Measurements from ENCODE around the genes PPP1R36 and SPTB.

DNA sequence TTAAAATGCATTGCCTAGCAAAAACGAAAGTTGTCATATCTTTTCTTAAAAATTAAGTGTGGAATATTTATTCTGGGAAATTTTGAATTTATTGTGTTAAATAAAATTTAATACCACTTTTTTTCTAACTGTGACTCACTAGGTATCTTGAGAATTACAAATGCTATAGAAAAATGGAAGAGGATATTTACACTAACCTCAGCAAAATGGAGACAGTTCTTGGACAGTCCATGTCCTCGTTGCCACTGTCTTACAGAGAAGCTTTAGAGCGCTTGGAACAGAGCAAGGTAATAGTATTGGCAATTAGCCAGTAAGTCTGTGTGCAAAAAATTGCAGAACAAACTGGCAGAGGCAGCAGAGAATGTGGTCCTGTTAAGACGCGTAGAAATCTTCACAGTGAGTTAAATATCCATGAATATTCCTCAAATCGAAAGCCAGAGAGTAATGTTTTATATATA, 209.8 kb downstream of the SYNE2 start:
- PRO-cap = no peak

DNA sequence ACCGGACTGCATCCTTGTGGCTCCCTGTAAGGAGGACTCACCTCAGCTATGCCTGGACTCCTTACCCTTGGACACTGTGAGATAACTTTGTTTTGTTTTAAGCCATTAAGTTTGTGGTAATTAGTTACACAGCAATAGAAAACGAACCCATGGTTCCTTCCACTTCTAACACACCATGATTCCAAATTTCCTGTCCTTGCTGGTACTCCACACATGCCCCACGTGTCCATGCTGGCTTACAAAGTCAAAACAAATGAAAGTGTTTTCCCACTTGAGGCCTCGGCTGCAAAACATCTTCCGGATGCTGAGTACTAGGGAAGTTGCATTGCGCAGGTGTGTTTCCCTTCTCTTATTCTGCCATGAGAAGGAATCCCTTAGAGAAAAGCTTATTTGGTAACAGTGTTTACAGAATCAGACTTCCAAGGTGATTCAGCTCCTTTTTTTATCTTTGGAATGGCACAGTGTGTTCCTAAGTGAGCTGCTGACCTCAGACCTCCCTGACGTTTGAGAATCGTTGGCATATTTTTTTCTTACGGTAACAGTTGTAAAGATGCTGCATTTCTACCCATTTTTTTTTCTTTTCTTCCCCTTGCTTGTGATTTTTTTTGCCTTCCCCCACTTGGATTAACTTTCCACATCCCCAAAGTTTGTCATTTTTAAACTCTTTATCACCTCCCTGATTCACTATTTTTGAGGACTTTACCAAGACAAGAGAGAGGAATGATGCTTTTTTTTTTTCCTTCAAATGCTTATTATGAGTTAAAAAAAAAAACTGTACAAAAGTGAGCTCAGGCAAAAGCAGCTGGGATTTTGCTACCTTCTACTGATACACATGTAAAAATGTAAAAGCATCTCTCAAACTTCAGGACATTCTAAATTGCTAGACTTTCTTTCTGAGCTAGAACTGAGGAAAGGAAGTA, 211.3 kb downstream of the ESR2 start:
- PRO-cap = no peak

DNA sequence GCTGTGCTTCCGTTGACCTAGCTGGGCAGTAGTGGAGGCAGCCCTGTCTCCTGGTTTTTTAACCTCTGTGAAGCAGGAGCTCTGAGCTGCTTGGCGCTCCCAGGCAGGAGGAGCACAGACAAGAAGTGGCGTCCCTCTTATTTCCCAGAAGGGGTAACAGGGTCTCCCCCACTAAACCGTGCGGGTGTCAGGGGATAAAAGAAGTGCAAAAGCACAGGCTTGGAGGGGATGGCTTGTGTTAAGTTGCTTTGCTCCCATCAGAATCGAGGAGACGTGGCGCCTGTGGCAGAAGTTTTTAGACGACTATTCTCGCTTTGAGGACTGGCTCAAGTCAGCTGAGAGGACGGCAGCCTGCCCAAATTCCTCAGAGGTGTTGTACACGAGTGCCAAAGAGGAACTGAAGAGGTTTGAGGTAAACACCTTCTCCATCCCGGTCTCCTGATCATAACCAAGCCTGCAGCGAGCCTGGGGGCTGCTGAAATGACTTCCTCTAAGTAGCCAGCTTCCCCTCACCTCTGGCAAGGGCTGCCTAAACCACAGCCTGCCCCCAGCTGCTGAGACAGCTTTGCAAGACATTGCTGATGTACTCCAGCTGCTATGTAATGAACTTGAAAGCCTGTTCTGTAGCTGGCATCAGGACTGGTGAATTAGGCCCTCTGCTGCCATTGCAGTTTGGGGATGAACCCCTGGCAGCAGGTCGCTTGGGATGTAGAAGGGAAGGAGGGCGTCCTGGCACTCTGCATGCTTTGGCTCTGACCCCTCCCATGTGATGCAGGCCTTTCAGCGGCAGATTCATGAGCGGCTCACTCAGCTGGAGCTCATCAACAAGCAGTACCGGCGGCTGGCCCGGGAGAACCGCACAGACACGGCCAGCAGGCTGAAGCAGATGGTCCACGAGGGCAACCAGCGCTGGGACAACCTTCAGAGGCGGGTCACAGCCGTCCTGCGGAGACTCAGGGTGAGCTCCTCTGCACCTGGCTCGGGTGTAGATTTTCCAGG, 84.7 kb downstream of the ESR2 start:
- PRO-cap = bidirectional peak, plus-strand start at position 442 of the sequence, minus-strand start at position 265 of the sequence; unidirectional peak, plus-strand start at position 834 of the sequence

DNA sequence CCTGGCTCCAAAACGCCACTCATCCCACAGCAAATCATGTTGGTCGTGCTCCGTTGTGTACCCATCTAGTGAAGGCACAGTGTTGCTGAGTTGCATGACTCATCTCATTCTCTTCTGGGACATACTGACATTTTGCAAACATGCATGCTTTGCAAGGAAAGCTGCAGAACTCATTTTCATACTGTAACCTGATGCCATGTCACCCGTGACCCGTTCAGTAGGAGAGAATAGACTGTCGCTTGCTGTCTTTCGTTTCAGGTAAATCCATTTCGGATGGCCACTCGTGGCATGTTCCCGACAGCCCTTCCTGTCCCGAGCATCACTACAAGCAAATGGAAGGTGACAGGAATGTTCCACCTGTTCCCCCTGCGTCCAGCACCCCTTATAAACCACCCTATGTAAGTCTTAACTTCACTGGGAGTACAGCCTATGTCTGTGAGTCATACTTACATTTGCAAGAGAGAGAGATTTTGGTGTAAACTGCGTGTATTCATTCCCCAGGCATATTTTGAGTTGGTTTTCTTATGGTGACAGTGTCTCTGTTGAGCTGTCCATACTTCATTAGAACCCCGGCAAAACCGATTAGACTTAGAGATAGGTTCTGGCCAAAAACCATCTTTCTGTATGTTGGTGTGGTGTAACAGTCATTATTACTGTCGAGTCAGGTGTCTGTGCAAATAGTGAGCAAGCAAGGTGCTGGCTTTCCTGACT, 78.0 kb downstream of the ESR2 start:
- PRO-cap = no peak

DNA sequence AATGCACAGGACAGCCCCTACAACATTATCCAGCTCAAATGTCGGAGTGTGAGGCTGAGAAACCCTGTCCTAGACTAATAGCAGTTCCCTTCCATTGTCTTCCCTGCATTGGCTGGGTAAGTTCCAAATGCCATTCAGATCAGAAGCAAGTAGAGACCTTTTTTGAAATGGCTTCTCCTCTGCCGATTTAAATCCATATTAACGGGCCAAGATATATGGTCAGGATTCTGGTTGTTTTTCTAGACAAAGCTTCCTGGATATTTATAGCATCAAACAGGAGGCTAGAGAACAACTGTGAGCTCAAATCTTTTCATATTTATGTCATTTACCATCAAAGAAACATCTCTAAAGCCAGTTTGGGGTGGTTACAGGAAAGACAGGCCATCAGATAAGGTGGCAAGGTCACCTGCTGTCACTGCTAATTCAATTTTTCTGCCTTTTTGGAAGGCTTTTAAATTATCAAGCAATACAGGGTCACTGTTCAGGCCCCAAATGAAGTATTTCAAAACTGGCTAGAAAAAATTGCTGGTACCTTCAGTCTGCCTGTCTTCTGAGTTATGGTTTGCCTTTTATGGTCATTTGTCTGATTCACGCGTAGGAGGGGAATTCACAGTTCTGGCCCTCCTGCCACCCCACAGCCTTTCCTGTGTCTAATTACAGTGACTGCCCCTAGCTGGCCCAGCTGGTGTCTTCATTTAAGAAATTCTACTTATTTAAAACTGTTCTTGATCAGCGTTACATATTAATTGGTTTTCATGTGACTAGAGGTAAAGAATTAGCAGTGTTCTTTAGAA, 20.0 kb upstream of the AKAP5 start:
- PRO-cap = no peak

DNA sequence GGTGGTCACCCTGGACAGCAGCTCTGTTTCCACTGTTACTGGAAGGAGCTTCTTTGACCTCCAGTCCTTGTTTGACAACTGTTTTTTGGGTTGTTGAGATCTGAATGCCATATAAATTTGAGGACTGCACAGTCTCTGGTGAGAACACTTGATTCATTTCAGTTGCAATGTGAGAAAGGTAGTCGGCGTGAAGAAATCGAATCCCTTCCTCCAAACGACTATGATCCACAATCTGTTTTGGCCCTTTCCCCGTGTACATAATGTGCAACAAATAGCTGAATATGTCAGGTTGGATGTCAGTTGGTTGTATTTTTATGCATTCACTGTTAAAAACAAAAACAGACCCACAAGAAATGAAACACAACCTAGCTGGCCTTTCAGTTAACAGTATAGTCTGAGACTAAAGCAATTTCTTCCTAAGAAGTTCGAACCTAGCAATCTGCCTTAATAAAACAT, 15.9 kb downstream of the ZBTB25 start:
- PRO-cap = no peak

- PRO-cap = no peak
Measured at GRCh38 chr14:64516370-64516798, 11.8 kb downstream of the ZBTB1 start.

- PRO-cap = no peak
Measured at GRCh38 chr14:64522658-64523181, 17.8 kb upstream of the HSPA2 start.

- PRO-cap = no peak
Measured at GRCh38 chr14:64549595-64550772, at the start of gene PPP1R36. PPP1R36 (plus strand) TSS chr14:64549961.

GRCh38 chr14:64573235-64573540, 23.4 kb downstream of the PPP1R36 start:
- PRO-cap = no peak

DNA sequence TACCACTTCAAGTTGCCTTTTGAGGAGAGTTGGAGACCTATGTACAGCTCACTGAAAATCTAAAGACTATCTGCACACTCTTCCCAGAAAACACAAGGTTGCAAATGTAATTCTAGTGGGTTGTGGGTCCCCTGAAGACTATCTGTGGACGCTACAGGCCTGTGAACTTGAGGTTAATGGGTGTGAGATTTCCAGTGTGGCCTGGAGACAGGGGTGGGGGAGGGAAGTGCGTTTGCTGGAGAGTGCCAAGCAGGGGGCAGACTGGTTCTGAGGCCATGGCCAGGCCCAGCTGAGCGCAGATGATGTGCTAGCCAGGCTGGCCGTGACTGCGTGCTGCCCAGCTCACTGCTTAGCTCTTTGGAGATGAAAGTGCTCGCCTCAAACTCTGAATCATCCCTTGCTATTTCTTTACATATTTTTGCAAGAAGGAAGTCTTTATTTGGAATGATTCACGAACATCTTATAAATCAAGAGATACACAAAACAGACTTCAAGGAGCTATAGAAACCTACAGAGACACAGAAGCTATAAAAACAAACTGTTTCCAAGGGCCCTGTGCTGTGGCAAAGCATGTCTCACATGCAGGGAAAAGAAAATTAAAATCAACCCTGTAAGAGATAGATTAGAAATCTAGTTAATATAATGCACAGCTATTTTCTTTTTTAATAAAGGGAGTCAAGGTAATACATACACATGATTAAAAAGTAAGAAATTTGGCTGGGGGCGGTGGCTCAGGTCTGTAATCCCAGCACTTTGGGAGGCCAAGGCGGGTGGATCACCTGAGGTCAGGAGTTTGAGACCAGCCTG, 75.2 kb upstream of the PLEKHG3 start:
- PRO-cap = no peak

DNA sequence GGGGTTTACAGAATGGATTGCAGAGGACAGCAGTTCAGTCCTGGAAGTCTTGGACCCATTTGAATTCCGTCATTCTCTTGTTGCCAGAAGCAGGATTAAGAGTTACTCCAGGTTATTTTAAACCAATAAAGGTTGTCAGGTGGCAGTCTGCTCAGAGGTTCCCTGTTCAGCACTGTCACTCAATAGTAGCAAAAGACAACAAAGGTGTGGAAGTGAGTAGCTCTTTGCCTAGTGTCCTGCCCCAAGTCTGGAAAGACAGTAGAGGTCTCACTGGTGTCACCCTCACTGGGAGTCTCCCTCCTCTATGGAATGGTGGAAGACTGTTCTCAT, 73.5 kb upstream of the PLEKHG3 start:
- PRO-cap = no peak

- PRO-cap = no peak
Measured at GRCh38 chr14:64702951-64703588, 1.2 kb upstream of the PLEKHG3 start.

DNA sequence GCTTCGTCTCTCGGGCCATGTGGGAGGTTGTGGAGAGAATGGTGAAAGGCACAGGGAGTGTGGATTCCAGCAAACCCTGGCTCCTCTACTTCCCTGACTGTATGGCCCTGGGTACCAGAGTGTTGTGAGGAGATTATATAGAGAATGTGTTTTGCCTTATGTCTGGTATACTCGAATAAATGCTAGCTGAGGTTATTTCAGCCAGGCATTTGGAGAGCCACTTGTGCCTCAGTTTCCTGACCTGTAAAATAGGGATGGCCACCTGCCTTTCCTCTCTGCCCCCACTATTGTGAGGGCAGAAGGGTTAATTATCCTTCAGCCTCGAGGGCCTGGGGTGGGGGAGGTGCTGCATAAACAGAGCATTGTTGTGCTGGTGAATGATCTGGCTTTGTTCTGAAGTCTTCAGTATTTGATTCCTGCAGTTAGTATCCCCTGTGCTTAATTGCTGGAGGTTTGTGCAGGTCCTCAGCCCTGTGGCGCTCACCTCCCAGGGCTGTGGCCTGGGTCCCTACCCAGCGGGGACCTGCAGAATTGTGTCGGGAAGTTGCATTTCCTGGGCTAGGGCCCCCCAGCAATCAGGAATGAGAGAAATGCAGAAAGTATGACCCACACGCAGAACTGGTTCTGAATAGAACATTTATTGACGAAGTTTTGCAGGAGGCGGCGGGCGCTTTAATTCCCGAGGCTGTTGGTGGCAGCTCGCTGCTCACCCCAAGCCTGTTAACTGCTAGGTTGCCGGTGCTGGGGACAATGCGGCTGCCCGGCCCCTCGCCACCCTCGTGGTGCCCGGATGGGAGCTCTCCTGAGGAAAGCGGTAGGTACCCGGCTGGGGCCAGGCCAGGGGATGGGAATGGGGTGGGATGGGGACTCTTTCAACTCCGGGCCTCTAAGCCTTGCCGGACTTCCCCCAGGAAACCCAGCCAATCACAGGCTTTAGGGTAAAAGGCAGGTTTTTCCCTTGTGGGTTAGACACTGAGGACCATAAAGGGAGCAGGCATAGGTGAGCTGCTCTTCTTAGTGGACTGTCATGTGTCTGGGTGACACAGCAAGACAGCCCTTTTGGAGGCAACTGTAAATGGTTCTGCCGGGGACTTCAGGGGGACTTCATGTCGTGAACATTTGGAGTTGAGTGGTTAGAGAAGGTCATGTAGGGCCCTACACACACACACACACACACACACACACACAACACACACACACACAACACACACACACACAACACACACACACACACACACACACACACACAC, 11.5 kb downstream of the PLEKHG3 start:
- PRO-cap = no peak

GRCh38 chr14:64748538-64749297, 44.5 kb downstream of the PLEKHG3 start:
- PRO-cap = no peak

DNA sequence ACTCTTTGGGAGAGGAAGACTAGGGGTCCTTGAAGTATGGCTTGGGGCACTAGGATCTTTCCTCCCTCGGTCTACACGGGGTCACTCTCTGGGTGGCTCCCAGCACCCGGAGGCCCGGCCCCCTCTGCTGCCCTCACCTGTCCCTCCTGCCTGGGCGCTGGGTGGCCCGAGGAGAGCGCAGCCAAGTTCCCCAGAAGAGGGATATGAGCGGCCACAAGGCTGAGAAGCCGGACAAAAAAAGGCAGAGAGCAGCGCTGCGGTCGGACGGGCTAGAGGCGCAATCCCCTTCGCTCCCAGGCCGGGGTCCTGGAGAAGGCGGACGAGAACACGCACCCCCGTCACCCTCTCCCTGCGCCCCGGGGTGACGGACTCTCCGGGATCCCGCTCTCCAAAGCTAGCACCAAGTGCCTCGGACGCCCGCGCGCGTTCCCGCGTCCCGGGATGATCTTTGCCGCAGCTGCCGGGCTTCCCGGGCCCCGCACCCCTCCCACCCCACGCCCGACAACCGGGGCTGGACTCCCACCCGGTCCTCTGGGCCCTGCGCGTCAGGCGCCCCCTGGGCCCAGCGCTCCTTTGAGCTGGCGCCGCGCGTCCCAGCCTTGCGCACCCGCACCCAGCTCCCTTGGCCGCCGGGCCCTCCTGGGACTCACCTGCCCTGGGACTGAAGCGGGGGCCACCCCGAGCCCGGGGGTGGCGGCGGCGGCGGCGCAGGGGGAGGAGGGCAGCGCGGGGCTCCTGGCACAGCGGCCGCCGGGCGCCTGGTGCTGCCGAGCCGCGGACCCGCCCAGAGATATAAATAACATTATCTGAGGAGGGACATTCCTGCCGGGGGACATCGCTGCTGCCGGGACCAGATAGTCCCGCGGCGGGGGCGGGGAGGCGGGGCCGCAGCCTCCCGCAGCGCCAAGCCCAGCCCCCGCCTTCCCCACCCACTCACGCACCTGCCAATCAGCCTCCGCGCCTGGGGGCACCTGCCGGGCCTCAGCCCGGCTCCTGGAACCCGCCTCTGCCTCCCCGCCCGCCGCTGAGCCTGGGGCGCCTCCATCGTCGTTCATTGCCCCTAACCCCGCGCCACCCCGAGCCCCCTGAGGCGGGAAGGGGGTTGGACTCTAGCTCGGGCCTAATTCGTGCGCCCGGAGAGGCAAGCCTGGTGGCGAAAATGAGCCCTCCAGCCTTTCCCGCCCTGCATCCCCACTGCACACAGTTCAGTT, at the start of gene SPTB:
SPTB (minus strand) TSS at position 766 of the 1,211 bp plus-strand sequence.
- PRO-cap = no peak

DNA sequence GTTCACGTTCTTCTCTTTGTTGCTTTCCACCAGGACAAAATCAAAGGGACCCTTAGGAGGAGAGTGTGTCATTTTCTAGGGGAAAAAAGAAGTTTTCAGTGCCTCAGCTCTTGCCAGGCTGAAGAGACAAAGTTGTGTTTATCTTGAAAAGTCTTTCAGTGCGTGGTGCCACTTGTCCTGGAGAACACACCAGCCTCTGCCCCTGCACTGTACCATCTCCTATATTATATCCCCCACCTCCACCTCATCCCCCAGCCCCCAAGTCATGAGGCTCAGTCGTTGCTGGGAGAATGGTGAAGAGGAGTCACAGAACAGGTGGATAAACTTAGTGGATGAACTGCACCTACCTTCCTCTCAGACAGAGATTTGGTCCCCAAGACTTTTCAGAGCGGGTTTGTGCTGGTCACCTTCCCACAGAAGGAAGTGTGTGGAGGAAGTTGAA, 742 bp upstream of the GPX2 start:
- PRO-cap = no peak

DNA sequence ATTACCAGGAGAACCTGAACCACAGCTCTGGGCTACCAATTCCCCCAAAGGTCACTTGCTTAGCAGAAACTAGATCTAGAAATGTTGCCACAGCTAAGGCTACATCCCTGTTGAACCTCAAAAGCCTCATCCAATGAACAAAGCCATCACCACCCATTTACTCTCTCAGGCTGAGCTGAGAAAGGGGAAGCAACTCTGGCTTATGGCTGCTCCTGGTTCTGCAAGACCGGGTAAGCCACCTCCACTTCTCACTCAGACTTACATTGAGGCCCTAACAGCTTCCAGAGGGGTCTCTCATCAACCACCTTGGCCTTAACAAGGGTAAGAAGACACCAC, 27.6 kb downstream of the MAX start:
- PRO-cap = no peak

- PRO-cap = no peak
Measured at GRCh38 chr14:65094905-65095458, 7.3 kb downstream of the MAX start.

DNA sequence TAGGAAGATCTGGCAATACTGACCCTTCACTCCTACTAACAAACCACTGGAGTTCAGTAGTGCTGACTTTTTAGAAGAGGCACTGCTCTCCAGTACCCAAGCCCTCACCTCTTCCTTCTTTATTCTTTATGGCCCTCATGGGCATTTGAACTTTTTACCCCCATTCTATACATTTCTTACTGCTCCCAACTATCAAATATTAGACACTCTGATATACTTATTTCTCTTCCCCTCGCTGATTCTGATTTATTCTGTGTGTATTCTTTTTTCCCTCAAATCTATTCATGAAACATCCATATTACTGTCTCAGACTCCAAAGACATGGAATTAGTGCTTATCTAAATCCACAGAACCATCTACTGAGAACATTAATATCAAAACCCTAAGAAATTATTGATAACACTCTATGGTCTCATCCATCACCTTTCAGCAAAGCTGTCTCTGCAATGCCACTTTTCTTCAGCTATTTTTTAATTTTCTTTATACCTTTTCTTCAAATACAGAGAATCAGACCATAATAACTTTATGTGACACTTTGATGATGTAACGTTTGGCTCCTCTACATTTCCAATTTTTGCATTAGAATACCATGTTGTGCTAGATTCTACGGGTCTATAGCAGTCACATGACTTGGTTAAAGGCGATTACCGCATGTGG, 1.7 kb downstream of the MAX start:
- PRO-cap = no peak

Measured in sciatic nerve (tissue), 1 donor.